Mammary epithelial cell (primary cell): ENCODE data around the gene ADIPOR2.

DNA sequence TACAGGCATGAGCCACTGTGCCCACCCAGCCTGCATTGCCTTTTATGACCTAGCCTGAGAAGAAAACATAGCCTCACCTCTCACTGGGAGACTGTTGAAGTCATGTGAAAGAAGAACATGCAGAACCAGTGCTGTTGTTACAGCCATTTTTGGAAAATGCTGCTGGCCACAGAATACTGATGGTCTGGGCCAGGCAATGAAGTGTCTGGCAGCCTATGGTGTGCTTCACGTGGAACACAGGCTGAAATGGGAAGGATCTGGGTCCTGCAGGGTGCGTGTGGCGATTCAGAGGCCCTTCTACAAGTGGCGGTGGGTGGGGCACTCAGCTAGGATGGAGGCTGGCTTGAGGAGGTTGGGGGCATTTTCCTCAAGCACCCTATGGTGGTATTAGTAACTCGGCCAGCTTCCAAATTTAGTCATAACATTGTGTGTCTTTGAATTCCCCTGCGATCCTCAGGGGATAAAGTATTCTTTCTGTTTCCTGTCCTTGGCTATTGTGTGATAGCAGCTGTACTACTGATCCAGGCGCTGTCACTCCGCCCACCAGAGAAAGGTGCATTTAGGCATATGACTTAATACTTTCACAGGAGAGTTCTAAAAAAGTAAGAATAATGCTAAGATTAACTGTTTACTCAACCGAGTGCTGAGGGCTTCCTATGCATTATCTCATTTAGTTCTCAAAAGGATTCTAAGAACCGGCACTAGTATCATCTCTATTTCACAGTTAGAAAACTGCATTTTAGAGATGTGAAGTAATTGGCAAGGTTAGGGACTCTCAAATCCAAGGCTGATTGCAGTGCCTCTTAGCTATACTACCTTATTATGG is 9.2 kb upstream of the RAD52 start:
- CAGE, long polyA plus RNA: no peak
- RRBS: no CpG with 5 or more reads among the region's 10 CpGs

GRCh38 chr12:1139324-1139844 is 148.4 kb downstream of the ERC1 start:
- CAGE, long polyA plus RNA: no peak
- RRBS: no CpG with 5 or more reads among the region's 5 CpGs

- CAGE, long polyA plus RNA: no peak
- RRBS: no CpG with 5 or more reads among the region's 10 CpGs
Measured at GRCh38 chr12:1474573-1475127, 119.7 kb downstream of the FBXL14 start.

DNA sequence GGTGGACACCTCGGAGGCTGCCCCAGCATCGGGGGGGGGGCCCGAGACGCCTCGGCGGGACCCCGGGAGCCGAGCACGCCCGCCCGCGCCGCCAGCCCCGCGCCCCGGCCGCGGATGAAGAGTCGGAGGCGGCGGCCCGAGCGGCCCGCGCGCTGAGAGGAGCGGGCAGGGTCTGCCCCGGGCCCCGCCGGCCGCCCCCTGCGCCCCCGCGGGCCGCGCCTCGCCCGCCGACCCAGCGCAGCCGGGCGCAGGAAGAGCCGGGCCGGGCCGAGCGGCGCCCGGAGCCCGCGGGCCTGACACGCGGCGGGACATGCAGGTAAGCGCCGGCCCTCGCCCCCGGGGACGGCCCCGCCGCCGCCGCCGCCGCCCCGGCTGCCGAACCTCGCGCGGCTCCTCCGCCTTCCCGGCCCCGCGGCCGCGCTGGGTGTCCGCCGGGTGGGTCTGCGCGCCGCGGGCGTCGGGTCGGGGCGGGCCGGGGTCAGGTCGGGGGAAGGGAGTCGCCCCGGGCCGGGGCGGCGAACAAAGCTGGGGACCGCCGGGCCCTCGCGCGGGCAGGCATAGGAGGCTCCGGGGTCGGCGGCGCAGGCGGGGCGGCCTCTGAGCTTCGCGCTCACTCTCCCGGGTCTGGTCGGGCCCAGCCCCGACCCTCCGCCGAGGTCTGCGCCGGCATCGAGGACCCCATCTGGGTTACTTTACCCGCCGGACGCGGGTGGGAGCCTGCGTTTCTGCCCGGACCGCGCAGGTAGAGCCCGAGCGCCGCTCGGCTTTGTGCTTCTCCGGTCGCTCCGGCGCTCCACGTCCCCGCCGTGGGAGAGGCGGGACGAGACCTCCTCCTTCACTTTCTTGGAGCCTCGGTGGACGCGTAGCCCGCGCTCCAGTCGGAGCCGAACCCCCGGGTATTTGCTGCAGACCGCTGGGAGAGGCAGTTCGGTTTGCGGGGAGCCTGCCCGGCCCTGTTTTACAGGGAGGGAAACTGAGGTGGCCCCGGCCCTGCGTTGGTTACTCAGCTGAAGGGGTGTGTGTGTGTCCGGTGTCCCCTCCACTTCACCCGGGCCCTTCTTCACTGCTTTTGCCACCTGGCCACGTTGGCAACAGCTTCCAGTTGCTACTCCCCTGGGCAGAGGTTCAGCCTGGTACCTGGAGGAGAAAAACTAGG is 63.4 kb downstream of the FBXL14 start:
- CAGE, long polyA plus RNA: no peak
- RRBS: 4% methylated on average over 92 of the region's 151 CpGs

DNA sequence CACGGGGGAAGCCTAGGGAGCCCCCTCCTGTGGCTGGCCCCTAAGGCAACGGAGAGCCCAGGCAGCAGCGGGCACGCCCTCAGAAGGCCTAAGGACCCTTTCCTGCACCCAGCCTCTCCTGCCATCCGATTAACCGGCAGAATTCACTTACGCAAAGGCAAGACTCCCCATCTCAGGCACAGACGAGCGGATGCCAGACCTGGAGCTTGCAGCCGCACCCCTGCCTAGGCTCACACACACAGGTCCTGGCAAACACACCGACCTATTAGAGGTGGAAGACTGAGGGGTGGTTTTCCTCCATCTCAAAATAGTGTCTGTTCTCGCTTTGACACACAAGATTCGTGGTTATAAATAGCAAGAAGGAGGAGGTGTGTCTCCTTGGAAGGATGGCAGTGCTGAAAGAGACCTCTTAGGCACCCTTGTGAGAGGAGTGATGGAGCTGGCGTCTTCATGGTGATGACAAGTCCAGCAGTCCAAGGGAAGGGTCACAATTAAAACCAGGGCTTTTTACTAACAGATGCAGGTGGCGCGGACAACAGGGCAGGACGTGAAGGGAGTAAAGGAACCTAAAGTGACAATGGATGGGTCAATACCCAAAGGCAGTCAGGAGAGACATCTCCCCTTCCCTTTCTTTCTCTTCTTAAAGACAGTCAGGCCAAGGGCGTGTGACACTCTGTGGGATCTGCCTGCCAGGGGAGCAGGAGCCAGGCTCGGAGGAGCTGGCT is 62.3 kb downstream of the FBXL14 start:
- CAGE, long polyA plus RNA: no peak
- RRBS: no CpG with 5 or more reads among the region's 19 CpGs

GRCh38 chr12:1576061-1576740 is 18.2 kb downstream of the FBXL14 start:
- CAGE, long polyA plus RNA: no peak
- RRBS: no CpG with 5 or more reads among the region's 18 CpGs

DNA sequence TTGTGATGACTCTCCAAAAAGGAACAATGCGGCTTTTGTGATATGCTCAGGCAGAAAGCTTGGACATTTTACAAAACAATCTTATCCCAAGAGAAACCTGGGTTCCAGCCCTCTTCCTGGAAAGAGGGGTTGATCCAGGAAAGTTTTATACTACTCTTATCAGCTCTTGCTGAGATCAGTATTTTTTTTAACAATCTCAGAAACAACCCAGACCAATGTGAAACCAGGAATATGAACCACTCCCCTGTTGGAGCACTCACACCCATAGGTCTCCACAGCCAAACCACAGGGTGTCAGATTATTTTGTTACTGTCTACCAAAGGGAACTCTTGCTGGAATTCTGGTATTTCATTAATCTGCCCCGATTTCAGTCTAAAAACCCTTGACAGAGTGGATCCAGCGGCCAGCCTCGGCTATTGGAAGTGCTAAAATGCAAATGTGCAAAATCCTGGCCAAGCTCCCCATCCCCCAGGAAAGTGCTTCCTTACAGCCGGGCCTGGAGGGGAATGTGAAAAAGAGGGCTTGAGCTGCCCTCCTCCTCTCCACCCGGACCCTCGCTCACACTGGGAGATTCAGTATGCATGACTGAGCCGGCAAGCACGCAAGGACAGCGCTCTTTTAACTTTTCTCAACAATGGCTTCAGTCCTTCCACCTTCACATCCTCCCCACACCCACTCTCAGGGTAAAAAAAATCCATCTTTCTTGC is 4.0 kb downstream of the FBXL14 start:
- CAGE, long polyA plus RNA: no peak
- RRBS: 18% methylated on average over 2 of the region's 10 CpGs

- CAGE, long polyA plus RNA: no peak
- RRBS: no CpG with 5 or more reads among the region's 22 CpGs
Measured at GRCh38 chr12:1593224-1593624, 1.2 kb downstream of the FBXL14 start.

GRCh38 chr12:1593899-1594129 is 567 bp downstream of the FBXL14 start:
- CAGE, long polyA plus RNA: no peak
- RRBS: 2% methylated on average over 19 of the region's 25 CpGs

DNA sequence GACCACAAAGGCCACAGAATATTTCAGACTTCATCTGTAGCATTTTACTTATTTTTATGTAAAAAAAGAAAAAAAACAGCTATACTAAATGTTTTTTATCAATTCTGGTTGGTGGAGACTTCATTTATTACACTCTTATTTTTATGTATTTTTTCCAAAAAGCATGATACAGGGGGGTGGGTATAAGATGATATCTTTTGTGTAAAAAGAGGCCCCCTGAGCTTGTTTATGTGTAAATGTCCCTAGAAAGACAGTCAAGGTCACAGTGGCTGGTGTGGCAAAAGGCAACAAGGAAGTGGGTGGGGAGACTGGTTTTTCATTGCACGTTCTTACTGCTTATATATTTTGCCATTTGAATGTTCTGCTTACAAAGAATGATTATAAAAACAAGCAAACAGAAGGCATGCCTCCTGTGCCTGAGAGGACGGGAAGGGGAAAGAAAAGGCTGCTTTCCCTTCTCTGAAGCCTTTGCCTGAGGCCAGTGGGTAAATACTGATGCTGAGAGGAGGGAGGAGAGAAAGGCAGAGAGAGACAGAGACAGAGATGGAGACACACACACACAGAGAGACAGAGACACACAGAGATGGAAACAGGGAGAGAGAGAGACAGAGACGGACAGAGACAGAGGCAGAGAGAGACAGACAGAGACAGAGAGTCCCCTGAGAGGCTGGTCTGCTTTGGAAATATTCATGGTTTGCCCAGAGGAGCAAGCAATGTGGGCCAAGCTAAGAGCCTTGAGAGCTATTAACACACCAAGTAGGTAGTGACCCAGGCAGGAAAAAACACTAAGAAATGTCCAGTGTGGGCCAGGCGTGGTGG is 24.1 kb upstream of the ADIPOR2 start:
- CAGE, long polyA plus RNA: no peak
- RRBS: no CpG with 5 or more reads among the region's 4 CpGs

DNA sequence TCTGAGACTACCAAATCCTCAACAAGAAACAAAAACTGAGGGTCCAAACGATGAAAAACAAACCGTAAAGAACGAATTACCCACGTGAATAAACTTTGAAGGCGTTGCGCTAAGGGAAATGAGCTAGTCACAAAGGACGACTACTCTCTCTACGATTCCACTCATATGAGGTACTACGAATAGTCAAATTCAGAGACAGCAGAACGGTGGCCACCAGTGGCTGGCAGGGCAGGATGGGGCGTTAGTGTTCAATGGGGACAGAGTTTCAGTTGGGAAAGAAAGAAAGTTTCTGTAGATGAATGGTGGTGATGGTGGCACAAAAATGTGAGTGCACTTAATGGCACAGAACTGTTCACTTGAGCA is 23.1 kb upstream of the ADIPOR2 start:
- CAGE, long polyA plus RNA: no peak
- RRBS: no CpG with 5 or more reads among the region's 11 CpGs

DNA sequence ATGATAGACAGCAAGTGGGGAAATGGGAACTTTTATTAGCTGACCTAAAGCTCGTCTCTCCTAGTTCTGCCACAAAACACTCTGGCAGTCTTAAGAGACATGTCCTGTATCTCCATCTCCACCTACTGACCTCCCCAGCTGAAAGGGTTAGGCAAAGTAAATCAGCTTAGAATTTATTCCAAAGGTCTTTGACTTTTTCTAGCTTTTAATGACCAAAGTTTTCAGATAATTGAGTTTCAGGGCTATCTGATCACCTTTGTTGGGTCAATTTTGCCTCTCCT is 9.4 kb upstream of the ADIPOR2 start:
- CAGE, long polyA plus RNA: no peak
- RRBS: no CpG with 5 or more reads among the region's 1 CpG

- CAGE, long polyA plus RNA: no peak
- RRBS: under 1% methylated on average over 17 of the region's 92 CpGs
Measured at GRCh38 chr12:1690932-1691869, at the start of gene ADIPOR2. TSS of gene ADIPOR2 (plus strand) at chr12:1691070.

DNA sequence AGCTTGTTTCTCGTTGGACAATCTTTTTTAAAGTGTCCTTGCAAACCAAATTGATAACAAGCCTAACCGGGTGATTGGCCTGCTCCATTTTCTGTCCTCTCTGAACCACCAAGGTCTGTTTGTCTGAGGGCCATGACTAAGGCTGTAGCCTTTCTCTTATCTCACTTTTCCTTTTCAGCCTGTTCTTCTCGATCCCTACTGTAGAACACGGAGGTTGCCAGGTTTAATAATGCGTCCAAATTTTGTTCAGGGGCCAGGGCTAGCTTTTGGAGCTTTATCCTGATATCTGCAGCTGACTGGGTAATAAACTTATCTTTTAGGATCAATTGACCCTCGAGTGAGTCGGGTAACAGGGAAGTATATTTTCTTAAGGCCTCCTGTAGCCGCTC is 23.2 kb downstream of the ADIPOR2 start:
- CAGE, long polyA plus RNA: no peak
- RRBS: no CpG with 5 or more reads among the region's 8 CpGs

DNA sequence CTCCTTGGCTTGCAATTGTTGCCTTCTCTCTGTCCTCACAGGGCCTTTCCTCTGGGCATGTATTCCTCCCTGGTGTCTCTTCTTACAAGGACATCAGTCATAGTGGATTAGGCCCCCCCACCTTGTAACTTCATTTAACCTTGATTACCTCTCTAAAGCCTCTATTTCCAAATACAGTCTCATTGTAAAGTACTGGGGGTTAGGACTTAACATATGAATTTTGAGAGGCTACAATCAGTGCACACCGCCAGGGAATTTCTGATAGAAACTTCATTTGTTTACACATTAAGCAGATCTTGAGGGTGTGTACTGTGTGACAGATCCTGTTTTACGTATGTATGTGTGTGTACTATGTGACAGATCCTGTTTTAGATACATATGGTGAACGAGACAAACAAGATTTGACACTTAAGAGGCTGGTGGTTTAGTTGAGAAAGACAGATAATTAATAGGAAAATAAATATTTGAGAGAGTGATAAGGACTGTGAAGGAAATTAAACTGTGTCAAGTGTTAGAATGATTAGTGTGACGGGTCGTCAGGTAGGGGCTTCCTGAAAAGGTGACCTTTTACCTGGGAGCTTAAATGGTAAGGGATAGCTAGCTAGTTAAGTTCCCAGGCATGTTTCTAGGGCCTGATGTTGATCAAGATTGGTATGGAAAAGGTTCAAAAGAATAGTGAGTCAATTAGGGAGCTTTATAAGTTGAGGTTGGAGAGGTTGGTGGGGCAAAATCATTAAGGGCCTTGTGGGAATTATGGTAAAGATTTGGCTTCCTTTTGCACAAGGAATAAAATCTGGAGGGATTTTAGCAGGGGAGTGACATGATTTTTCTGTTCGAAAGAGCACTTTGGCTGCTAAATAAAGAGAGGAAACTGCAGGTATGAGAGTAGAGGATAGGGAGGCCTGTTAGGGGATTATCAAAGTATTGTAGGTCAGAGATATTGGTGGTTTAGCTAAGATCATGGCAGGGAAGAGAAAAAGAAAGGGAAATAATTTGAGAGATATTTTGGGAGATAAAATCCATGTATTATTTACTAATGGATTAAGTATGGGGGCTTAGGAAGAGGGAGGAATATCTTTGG is 49.9 kb downstream of the ADIPOR2 start:
- CAGE, long polyA plus RNA: no peak
- RRBS: no CpG with 5 or more reads among the region's 6 CpGs

GRCh38 chr12:1842313-1842817 is 22.0 kb downstream of the LRTM2 start:
- CAGE, long polyA plus RNA: no peak
- RRBS: no CpG with 5 or more reads among the region's 14 CpGs

DNA sequence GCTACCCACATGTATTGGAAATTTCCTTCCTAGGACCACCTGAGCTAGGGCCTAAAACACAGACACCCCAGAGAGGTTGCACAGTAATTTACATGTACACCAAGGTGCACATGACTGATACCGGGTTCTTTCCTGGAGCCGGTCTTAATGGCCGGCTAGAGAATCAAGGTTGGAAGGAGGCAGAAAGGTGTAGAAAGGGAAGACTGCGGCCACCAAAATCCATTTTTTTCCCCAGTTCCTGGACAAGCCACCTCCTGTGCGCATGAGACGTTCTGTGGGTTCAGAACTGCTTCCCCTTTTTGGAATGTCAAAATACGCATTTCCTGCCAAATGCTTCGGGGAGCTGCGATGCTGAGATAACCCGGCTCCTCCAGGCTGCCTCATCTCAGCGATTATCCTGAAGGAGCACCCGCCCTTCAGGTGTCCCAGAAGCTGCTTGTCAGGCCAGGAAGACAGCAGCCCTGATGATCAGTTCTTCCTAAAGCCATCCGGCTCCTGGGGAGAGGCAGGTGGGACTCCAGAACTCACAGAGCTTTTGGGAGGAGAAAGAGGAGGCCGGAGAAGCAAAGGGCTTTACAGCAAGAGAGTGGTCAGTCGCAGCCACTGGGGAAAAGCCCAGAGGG is 820 bp downstream of the CACNA2D4 start:
- CAGE, long polyA plus RNA: no peak
- RRBS: 87% methylated on average over 2 of the region's 15 CpGs

GRCh38 chr12:1935446-1936098 is 17.1 kb upstream of the CACNA2D4 start:
- CAGE, long polyA plus RNA: no peak
- RRBS: no CpG with 5 or more reads among the region's 20 CpGs

DNA sequence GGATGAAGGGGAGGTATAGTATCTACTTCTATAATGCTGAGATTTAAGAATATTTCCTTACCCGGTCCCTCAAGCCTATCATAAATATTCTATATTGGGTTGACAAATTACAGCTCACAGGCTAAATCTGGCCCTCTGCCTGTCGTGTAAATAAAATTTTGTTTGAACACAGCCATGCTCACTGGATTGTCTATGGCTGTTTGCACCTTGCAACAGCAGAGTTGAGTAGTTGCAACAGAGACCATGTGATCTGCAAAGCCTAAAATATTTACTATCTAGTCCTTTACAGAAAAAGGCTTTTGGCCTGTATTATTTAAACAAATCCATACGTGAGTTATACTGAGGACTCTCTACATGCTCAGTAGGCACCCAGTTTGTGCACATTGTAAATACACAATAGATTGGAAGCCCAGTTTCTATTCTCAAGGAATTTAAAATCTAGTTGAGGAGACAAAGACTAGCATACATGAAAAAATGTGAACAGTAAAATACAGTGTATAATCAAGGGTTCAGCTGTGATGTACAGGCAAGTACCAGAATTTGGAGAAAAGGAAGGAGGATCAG is 8.0 kb upstream of the DCP1B start:
- CAGE, long polyA plus RNA: no peak
- RRBS: no CpG with 5 or more reads among the region's 3 CpGs

DNA sequence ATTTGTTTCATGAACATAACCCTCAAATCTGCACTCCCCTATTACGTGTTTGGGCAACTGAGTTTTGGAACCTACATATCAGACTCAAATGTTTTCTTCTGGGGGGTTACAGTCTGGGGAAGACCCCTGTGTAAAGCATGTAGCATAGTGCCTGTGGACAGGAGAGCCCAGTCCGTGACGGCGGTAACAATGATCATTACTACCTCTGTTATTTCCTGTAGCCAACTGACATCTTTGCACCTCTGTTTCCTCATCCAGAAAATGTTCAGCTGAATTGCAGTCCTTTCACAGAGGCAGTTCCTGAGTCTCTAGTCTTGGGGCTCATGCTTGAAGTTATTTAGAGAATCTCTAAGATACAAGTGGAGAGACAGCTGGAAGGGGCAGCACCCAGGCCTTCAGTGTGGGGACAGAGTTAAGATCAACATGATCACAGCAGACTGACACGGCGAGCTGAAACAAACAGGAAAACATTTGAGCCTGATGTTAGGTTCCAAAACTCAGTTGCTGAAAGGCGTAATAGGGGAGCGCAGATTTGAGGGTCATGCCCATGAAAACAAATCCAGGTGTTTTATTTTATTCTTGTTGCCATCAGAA is 128.3 kb downstream of the CACNA1C start:
- CAGE, long polyA plus RNA: no peak
- RRBS: no CpG with 5 or more reads among the region's 8 CpGs